Measurements from ENCODE around the genes FARSB and FAM124B.

- PRO-cap, 6 experiments: no peak in any of the 6 experiments
- RAMPAGE, long total RNA, 2 experiments: no peak in any of the 2 experiments
- RRBS: 24% methylated on average over 16 of the region's 53 CpGs
These were observed 1.0 kb downstream of the SPEGNB start for GRCh38 chr2:219496872-219497466.

GRCh38 chr2:219525737-219526313 is 11.5 kb downstream of the ASIC4 start:
- PRO-cap, 6 experiments: peak in 1 of 6 experiments; most common plus-strand start chr2:219526182 (in 1)
- RAMPAGE, long total RNA, 2 experiments: no peak in any of the 2 experiments
- RRBS: no CpG with 5 or more reads among the region's 6 CpGs

DNA sequence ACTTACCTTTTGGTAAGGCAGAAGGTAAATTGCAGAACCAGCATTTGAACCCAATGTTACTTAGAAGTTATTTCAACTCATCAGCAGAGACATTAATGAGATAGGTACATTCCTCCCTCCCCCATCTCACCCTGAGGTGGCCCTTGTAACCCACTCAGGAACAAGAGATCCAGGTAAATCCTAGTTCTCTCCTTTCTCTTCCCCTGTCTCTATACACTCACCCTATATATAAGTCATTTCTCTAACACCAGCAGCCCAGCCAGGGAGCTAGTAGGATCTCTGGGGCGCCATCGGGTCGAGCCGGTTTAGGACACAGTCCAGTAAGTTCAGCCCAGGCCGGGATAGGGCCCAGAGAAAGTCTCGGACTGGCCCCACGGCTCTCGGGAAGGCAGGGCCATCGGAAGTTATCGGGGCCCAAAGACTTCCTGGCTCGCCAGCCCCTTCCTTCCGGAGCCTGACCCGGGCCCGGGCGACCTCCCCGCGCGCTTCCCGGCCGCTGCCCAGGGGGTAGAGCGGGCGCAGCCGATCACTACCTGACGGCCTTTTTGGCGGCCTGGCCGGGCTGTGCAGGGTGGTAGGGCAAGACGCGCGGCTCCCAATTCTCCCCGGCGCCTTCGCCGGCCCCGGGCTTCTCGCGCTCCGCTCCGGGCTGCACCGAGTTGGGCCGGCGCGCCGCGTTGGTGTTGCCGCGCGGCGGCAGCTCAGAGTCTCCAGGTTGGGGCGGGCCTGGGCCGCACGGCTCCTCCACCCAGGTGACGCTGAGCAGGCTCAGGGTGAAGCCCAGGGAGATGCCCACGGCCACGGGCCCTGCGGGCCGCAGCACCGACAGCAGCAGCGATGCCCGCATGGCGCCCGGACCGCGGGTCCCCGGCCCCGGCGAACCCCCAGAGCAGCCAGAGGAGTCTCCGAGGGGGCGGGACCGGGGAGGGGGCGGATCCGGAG is 646 bp downstream of the CHPF start:
- PRO-cap, 6 experiments: peak in 4 of 6 experiments; most common minus-strand start position 869 of the sequence (in 3)
- RAMPAGE, long total RNA, 2 experiments: no peak in any of the 2 experiments
- RRBS: 2% methylated on average over 22 of the region's 71 CpGs

- PRO-cap, 6 experiments: peak in 6 of 6 experiments; most common plus-strand start chr2:219616856 (in 6); most common minus-strand start chr2:219616657 (in 2)
- RAMPAGE, long total RNA, 2 experiments: no peak in any of the 2 experiments
- RRBS: no CpG with 5 or more reads among the region's 5 CpGs
These were observed 11.0 kb upstream of the SLC4A3 start for GRCh38 chr2:219616323-219616930.

DNA sequence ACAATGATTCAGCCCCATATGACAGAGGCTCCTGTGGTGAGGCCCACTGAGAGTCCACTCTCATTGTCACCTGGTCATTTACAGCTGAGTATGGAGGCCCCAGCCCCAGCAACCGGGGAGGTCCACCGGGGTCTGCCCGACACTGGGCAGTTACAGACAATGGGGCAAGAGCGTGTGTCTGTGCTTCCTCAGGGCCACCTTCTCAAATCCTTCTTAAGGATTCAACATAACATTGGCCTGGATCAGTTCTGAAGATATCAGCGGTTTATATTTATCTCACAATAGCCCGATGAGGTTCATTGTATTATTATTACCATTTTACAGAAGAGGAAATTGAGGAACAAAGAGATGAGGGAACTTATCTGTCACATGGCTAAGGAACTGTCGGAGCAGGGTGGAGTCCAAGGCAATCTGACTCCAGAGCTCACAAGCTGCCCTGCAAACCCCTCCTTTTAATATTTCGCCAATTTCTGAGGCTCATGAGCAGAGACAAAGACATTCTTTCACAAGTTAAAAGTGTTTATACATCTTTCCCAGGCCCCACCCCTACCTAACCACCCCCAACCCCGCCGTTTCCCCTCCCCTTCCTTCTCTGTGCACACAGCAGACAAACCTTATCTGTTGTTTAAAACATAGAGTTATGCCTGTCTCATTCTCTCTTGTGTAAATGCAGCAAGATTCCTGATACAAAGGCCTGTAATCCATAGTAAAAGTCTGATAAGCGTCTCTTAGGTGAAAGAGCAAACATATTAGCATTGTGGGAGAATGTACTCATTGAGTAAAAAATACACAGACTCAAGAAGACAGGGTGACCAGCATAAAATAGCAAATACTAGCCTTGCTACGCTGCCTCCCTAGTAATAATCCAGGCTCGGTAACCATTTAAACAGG is 44.4 kb downstream of the EPHA4 start:
- PRO-cap, 6 experiments: peak in 2 of 6 experiments; most common plus-strand start position 365 of the sequence (in 1); most common minus-strand start position 215 of the sequence (in 2)
- RAMPAGE, long total RNA, 2 experiments: no peak in any of the 2 experiments
- RRBS: no CpG with 5 or more reads among the region's 13 CpGs

- PRO-cap, 6 experiments: no peak in any of the 6 experiments
- RAMPAGE, long total RNA, 2 experiments: no peak in any of the 2 experiments
- RRBS: no CpG with 5 or more reads among the region's 19 CpGs
These were observed 1.8 kb downstream of the EPHA4 start for GRCh38 chr2:221570216-221570711.

- PRO-cap, 6 experiments: no peak in any of the 6 experiments
- RAMPAGE, long total RNA, 2 experiments: no peak in any of the 2 experiments
- RRBS: no CpG with 5 or more reads among the region's 4 CpGs
These were observed 102.4 kb upstream of the EPHA4 start for GRCh38 chr2:221674557-221674949.

DNA sequence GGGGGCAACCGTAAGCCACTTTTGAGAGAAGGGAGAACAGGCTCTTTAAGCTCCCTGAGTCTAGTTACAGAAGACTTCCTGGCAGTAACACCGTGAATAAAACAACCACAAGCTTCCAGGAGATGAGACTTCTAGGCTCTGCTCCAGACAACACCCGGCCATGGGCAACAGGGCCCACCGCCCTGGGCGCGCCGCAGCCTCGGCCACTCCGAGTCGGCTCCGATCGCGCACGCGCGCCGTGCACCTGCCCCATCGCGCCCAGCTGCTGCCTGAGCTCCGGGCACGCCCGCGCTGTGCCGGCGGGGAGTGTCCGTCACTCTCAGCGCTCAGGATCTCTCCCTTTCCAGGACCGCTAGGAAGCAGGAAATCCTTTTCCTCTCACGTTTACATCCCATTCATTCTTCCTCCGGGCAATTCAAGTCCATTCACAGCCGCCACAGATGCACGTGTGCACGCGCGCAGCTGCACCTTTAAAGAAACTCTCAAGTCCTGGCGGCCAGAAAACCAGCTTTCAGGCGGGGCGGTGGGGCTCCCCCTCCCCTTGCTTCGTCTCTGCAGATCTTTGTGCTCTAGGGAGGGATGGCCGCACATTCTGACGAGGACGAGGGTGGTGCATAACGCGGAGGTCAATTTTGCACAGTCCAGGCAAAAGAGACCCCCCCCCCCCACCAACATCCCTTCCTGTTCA is 1.7 kb downstream of the ENSG00000288658 start:
- PRO-cap, 6 experiments: no peak in any of the 6 experiments
- RAMPAGE, long total RNA, 2 experiments: no peak in any of the 2 experiments
- RRBS: under 1% methylated on average over 6 of the region's 44 CpGs

DNA sequence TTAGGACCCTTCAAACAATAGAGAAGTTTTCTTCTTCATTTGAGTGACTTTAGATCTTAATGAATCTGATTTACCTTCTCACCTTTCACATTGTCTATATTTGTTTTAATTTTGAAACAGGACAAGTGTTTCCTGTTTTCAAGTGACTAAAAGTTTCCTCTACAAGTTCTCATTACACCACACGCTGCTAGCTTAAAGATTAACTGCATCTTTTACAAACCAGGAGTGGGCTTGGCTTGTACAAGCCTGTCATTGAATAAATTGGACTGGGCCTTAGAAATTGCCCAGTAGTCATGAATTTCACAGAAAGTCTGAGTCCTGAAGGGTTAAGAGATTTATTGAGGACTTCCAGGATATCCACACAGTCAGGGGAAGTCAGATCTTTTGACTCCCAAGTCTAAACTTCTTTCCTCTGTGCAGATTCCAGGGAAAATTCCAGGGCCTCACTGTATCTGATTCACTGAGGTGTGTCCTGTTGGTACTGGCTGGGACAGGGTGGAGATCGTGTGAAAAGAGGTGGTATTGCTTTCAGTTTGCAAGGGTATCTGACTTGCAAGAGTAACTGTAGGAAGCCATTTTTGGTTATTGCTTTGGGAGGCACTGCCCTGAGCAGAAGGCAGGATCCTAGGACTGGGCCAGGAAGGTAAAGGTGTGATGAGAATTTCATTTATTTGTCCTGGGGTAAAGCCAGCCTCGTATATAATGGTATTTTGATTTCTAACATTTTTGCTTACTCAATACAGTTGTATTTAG is 3.5 kb downstream of the SGPP2 start:
- PRO-cap, 6 experiments: no peak in any of the 6 experiments
- RAMPAGE, long total RNA, 2 experiments: no peak in any of the 2 experiments
- RRBS: no CpG with 5 or more reads among the region's 3 CpGs

DNA sequence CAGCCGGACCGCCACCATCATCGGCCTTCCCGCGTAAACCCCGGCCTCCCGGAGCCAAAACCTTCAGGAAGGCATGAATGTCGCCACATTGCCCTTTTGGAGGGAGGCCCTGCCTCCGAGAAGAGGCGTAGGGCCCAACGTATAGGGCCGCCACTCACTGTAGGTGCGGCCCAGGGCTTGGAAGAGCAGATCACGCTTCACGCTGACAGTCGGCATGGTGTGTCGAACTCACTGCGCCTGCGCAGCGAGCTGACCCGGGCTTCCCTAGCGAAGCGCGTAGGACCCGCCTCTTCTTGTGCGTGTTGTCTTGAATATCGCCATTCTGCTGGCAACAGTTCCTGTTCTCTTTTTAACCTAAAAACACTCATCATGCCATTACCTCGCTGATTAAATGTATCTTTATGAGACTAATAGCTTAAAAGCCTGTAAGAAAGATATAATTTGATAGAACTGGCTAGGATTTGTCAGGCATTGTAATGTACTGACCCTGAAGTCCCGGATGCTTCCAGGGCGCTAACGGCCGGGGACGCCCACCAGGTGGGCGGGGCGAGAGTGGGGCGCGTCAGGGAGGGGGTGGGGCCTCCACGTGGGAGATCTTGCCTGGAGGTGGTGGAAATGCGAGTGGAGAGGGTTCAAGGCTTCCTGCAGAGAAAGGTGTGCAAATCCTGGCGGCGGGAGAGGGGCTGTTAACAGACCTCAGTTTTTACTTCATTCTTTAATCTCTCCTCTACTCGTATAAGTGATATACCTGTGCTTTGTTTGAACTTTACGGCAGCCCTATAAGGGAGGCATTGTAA is at the start of gene FARSB:
Gene FARSB, minus strand, starts transcription at position 235 of the 797 bp plus-strand sequence.
- PRO-cap, 6 experiments: peak in 6 of 6 experiments; most common plus-strand start position 592 of the sequence (in 2); most common minus-strand start position 235 of the sequence (in 3)
- RAMPAGE, long total RNA, 2 experiments: start-site peak on the minus strand in 2 of 2 experiments, centred at positions 225 to 226 of the sequence, 169 to 298 reads per replicate
- RRBS: 0% methylated on average over 6 of the region's 43 CpGs

GRCh38 chr2:222909144-222909520 is 48.3 kb downstream of the ACSL3 start:
- PRO-cap, 6 experiments: no peak in any of the 6 experiments
- RAMPAGE, long total RNA, 2 experiments: no peak in any of the 2 experiments
- RRBS: no CpG with 5 or more reads among the region's 3 CpGs

DNA sequence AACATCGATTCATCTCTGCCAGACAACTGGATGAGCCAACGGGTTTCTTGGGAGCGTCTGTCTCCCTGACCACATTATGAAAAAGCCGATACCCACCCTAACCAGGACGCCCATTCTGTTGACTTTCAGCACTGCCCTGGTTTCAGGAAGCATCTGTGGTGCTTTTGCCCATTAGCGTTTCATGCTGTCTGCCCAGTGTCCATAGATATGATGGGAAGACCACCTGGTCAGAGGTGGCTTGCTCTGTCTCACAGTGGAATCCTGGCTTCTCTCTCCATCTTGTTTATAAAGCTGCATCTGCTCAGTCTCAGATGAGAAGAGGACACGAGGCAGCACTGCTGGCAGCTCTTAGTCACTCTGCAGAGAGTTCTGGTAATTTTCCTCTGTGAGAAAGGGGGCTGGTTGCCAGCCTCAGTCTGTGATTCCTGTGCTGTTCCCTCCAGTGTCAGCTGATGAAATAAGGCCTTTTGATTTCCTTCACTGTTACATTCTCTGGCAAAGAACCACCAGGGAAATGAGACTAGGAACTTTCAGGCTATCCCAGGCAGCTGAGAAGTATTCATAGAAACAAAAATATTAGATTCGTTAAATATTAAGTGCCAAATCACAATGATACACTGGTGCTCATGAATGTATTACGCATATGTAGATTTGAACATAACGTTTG is 57.7 kb upstream of the KCNE4 start:
- PRO-cap, 6 experiments: peak in 2 of 6 experiments; most common plus-strand start position 488 of the sequence (in 1); most common minus-strand start position 287 of the sequence (in 2)
- RAMPAGE, long total RNA, 2 experiments: no peak in any of the 2 experiments
- RRBS: no CpG with 5 or more reads among the region's 10 CpGs

- PRO-cap, 6 experiments: peak in 4 of 6 experiments; most common plus-strand start chr2:223041740 (in 4); most common minus-strand start chr2:223041601 (in 1)
- RAMPAGE, long total RNA, 2 experiments: no peak in any of the 2 experiments
- RRBS: no CpG with 5 or more reads among the region's 4 CpGs
These were observed 10.4 kb upstream of the KCNE4 start for GRCh38 chr2:223041495-223042107.

GRCh38 chr2:223952379-223953063 is 4.7 kb upstream of the MRPL44 start:
- PRO-cap, 6 experiments: no peak in any of the 6 experiments
- RAMPAGE, long total RNA, 2 experiments: no peak in any of the 2 experiments
- RRBS: no CpG with 5 or more reads among the region's 5 CpGs

GRCh38 chr2:223997930-223998428 is 40.7 kb downstream of the MRPL44 start:
- PRO-cap, 6 experiments: no peak in any of the 6 experiments
- RAMPAGE, long total RNA, 2 experiments: no peak in any of the 2 experiments
- RRBS: no CpG with 5 or more reads among the region's 5 CpGs

- PRO-cap, 6 experiments: no peak in any of the 6 experiments
- RAMPAGE, long total RNA, 2 experiments: no peak in any of the 2 experiments
- RRBS: no CpG with 5 or more reads among the region's 4 CpGs
These were observed 133.5 kb downstream of the FAM124B start for GRCh38 chr2:224268293-224268851.

GRCh38 chr2:224401608-224402363 is at the start of gene FAM124B:
Gene FAM124B (minus strand): TSS chr2:224402107.
- PRO-cap, 6 experiments: peak in 6 of 6 experiments; most common plus-strand start chr2:224401948 (in 1); most common minus-strand start chr2:224402034 (in 6)
- RAMPAGE, long total RNA, 2 experiments: no peak in any of the 2 experiments
- RRBS: 21% methylated on average over 2 of the region's 20 CpGs

DNA sequence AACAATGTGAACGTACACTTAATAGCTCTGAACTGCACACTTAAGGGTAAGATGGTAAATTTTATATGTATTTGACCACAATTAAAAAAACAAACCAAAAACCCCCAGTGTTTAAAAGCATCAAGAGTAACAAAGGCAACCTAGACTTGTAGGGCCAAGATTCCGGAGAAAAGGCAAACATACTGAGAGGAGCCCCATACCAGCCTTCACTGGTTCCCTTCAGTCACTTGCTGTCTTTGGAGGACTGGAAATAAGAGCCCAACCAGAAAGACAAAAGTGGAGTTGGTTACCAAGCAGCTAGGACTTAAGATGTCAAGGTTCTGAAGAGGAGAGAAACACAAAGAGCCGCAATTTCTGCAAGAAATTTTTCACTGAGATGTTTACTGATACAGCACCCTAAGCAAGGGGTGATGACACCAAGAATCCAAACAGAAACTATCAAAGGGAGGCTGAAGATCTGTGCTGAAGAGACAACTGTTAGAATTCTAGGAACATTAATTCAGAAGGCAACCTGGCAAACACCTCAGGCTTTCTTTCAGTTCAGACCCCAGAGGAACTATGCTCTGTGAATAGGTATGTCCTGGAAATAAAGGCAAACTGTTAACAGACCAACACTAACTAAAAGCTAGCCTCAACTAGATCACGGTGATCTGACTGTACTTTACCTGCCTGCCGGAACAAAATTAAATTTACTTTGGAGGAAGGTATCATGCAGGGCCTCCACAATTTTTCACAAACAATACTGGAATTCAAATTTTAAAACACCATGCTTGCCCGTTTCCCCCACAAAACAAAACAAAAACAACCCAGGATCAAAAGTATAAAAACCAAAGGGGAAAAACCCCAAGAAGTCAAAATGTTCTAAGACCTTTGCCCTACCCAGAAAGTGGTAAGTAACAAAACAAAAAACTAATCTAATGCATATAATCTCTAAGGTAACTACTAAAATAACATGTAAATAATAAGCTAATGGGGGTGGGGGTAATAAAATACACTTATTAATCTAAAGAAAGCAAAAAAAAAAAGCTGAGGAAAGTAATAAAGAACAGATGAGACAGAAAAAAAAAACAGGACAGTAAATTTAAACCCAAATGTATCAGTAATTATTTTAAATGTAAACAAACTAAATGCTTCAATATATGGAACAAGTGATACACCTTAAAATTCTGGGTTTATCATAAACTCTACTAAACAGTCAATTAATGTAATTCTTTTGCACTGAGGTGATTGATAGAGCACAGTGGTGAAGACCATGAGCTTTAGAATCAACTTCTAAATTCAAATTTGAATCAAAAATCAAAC is 60.7 kb downstream of the CUL3 start:
- PRO-cap, 6 experiments: no peak in any of the 6 experiments
- RAMPAGE, long total RNA, 2 experiments: no peak in any of the 2 experiments
- RRBS: no CpG with 5 or more reads among the region's 6 CpGs

- PRO-cap, 6 experiments: no peak in any of the 6 experiments
- RAMPAGE, long total RNA, 2 experiments: no peak in any of the 2 experiments
- RRBS: 1% methylated on average over 12 of the region's 41 CpGs
These were observed 1.1 kb downstream of the CUL3 start for GRCh38 chr2:224583910-224584708.

GRCh38 chr2:224656484-224656789 is 59.7 kb downstream of the CCDC195 start:
- PRO-cap, 6 experiments: no peak in any of the 6 experiments
- RAMPAGE, long total RNA, 2 experiments: no peak in any of the 2 experiments
- RRBS: no CpG with 5 or more reads among the region's 4 CpGs

All from heart left ventricle (tissue), 7 donors.